T-cell (primary cell): ENCODE results near the genes SLC25A38 and RPL14.

DNA sequence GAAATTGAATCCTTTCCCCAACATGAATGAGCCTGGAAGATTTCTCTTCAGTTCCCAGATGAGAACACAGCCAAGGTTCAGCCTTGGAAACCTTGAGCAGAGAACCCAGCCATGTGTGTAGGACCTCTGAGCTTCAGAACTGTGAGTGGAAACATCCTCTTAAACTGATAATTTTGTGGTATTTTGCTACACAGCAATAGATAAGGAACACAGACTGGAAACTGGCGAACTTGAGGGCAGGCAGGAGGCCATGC lies 9.6 kb upstream of the XIRP1 start:
- PRO-cap, 7 experiments, result no peak in any of the 7 experiments

DNA sequence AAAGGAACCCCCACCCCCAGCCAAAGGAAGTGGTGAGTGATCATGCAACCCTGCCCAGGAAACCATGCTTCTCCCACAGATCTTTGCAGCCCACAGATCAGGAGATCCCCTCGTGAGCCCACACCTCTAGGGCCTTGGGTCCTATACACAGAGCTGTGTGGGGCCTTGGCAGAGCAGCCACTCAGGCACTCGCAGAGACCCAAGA lies 21.6 kb upstream of the SLC25A38 start:
- PRO-cap, 7 experiments, result peak in 1 of 7 experiments; most common plus-strand start position 150 of the sequence (in 1)

GRCh38 chr3:39382940-39384165 lies at the start of gene SLC25A38:
Gene SLC25A38, plus strand, starts transcription at chr3:39383370.
- PRO-cap, 7 experiments, result peak in 7 of 7 experiments; most common plus-strand start chr3:39383370 (in 7); most common minus-strand start chr3:39383549 (in 7)

- PRO-cap, 7 experiments, result no peak in any of the 7 experiments
These were observed 3.5 kb downstream of the EIF1B start for GRCh38 chr3:40312862-40313596.

- PRO-cap, 7 experiments, result peak in 7 of 7 experiments; most common plus-strand start chr3:40457339 (in 4); most common minus-strand start chr3:40457203 (in 6)
These were observed at the start of gene RPL14 for GRCh38 chr3:40457039-40457711. Gene RPL14, plus strand, starts transcription at chr3:40457339.

DNA sequence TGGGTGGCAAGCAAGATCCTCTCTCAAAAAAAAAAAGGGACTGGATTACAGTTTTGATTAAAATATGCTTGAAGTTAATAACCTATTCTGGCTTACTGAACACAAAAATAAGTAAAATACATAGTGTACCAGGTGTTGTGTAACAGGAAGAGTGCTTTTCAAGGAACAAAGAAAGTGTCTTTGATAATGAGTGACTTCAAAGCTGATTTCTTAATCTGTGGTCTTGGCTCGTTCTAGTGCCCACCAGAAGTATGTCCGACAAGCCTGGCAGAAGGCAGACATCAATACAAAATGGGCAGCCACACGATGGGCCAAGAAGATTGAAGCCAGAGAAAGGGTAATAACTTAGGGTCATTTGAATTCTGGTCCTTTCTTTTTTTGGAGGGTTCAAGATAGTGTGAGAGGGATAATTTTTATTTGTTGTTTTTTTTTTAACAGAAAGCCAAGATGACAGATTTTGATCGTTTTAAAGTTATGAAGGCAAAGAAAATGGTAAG lies 4.1 kb downstream of the RPL14 start:
- PRO-cap, 7 experiments, result no peak in any of the 7 experiments

GRCh38 chr3:40504487-40505176 lies 1.2 kb upstream of the ZNF620 start:
- PRO-cap, 7 experiments, result no peak in any of the 7 experiments

DNA sequence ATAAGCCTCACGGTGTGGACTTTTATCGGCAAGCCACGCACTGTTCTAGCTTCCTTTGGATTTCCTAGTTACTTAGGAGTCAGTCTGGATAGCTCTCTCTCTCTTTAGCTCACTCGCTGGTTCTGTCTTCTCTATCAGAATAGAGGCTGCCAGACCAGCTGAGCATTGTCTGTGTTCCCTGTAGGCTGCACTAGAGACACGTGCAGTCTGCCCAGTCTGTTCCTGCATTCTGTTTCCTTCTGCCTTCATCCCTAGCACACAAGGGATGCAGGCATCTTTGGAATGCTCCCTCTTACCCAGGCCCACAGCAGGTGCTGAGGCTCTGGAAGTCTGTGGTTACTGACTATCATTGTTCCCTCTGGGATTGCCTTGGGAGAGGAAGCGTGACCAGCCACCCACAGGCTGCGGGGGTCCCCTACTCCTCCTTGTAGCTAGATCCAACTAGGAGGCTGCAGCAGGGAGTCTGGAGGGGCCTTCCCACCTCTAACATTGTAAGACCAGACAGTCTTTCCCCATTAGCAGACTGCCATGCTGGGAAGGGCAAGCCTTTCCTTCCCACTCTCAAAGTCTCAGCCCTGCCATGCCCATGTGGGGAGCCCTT lies 322.9 kb downstream of the ZNF621 start:
- PRO-cap, 7 experiments, result no peak in any of the 7 experiments

- PRO-cap, 7 experiments, result no peak in any of the 7 experiments
These were observed 306.6 kb upstream of the CTNNB1 start for GRCh38 chr3:40892762-40893087.

DNA sequence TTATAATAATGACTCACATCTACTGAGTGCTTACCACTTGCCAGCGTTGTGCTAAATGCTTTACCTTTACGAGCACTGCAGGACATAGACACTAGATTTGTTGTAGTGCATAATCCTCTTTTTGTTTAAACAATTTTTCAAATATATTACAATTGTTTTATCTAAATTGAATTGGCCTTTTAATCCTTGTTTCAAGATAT lies 42.4 kb downstream of the TRAK1 start:
- PRO-cap, 7 experiments, result no peak in any of the 7 experiments

DNA sequence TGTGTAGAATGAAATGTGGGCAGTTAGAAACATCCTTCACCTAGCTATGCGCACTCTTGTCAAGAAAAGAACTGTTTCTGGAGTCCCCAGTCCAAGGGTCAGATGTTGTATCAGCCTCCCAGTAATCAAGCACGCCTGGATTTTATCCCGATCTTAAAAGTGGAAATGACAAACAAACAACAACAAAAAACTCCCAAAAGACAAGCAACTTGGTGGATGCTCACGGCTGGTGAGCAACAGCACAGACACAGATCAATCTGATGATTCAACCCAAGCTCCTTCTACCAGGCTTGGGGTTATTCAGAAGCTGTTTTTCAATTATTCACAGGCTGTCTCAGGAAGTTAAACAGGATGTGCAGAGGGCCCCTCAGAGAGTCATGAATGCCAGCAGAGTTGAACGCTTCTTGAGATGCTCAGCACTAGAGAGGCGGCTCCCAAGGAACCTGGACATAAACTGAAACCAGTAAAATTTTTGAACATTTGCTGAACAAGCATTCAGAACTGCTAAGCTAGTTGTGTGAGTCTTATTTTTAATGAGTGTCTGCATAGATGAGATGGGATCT lies 22.2 kb downstream of the LYZL4 start:
- PRO-cap, 7 experiments, result peak in 4 of 7 experiments; most common plus-strand start position 370 of the sequence (in 4); most common minus-strand start position 259 of the sequence (in 2)

DNA sequence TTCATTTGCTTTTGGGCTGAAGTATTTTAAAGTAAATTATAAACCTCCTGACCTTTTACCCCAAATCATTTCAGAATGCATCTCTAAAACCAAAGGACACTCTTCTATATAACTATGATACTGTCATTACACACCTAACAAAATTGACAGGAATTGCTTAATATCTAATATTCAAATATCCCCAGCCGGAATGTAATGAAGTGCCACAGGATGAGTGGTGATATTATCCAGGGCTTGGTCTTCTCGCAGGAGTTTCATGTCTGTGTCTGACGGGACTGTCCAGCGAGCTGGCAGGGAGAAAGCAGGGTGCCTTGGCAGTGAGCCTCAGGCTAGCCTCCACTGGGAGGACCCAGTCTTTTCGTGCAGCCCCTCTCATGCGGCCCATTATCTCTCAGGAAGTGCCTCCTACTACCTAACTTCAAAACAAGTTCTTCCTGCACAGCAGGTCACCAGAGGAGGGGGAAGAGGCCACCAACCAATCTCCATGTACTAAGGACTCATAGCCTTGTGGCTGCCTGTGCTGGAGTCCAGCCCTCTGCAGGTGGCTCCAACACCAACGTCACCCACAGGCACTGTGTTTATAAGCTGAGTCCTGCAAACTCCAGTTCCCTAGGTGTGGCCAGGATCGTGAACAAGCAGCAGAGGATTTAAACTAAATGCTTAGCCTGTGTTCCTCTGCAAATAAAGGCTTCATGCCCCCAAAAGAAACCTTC lies 4.7 kb downstream of the VIPR1 start:
- PRO-cap, 7 experiments, result no peak in any of the 7 experiments

- PRO-cap, 7 experiments, result peak in 2 of 7 experiments; most common plus-strand start chr3:42527206 (in 1); most common minus-strand start chr3:42527143 (in 2)
These were observed 24.7 kb downstream of the VIPR1 start for GRCh38 chr3:42527032-42527571.

GRCh38 chr3:42555958-42556822 lies 25.6 kb downstream of the SEC22C start:
- PRO-cap, 7 experiments, result peak in 7 of 7 experiments; most common plus-strand start chr3:42556577 (in 7); most common minus-strand start chr3:42556319 (in 2)

- PRO-cap, 7 experiments, result no peak in any of the 7 experiments
These were observed 662 bp downstream of the SS18L2 start for GRCh38 chr3:42591365-42591679.

GRCh38 chr3:42654708-42655576 lies 1.4 kb downstream of the ZBTB47 start:
- PRO-cap, 7 experiments, result no peak in any of the 7 experiments

DNA sequence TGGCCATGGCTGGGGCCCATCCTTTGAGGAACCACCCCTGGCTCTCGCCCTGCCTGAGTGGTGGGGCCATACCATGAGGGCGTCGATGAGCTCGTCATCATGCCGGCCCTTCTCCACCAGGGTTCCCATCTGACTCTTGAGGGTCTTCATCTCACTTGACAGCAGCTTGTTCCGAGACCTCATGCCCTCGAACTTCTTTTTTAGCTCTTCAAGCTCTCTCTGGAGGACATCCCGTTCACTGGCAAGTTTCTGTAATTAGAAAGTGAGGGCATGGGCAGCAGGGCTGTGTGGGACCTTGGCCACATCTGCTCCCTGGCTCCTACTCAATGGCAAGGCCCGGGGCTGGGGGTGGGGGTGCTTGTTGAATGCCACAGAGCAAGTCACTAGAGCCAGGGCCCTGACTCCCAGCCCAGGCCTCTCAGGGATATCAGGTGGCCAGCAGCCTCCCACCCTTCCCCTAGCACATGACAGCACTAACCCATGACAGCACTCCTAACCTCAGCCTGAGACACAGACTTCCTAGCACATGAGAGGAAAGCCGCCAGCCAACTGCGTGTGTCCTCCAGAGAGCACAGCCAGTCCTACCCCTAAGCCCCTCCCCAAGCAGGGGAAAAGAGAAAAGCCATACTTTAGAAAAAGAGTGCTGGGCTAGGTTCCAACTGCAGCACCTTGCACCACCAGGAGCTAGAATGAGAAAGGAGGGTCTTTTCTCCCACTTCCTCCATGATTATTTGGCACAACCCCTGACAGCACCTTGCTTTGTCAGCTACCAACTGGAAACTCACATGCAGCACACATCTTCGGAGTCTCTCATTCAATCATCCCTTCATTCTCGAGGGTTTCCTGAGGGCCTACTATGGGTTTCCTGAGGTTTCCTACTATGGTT lies 33.2 kb downstream of the CCDC13 start:
- PRO-cap, 7 experiments, result no peak in any of the 7 experiments

- PRO-cap, 7 experiments, result no peak in any of the 7 experiments
These were observed 7.2 kb upstream of the CCDC13 start for GRCh38 chr3:42780263-42780734.

DNA sequence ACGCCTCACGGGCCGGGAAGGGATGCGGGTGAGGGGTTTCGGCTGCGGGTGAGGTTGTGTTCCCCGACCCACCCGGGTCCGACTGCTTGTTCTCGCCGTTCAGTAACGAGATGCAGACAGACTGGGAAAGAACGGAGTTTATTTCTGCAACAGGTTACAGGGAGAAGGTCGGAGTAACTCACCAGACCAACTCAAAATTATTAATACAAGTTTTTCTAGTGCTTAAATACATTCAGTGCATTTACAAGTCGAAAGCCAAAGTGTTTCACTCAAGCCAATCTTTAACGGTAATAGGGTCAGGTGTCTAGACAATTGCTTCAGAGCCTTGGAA lies 492 bp upstream of the HIGD1A start:
- PRO-cap, 7 experiments, result no peak in any of the 7 experiments

DNA sequence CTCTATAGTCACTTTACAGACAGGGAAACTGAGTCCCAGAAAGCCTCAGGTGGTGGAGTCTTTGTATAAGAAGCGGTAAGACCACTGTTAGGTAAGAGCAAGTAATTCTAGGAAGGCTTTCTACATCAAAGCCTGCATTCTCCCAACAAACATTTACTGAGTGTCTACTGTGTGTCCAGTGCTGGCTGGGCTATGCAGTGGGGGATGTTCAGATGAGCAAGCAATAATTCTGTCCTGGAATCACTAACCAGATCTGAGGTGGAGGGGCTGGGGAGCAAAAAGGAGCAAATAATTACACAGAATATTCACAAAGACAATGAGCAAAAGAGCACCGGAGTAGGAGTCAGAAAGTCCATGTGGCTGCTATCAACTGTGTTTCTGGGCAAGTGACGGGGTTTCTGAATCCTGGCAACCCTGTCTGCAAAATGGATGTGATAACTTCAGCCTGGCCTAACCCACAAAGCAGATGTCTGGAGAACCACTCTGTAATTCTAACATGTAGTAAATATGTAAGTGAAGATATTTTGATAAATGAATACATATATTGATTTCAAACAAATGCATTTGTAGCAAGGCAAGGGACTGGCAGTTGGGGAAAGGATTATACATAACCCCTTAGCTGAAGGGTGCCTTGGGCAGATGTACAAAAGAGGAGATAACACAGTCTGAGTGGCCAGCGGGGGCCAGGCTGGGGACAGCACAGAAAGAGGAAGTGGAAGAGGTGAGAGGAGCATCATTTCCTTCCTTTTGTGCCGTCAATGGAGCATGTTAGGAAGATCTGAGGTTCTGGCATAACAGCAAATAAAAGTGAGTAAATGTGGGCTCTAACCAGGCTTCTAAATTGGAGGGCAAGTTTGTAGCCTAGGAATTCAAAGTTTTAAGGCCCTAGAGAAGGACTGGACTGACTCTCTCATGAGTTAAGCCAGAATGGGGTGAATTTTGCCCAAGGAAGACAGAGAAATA lies 28.8 kb downstream of the CYP8B1 start:
- PRO-cap, 7 experiments, result no peak in any of the 7 experiments